Neural cell (in vitro differentiated cells): ENCODE measurements around the gene ANKRD27.

DNA sequence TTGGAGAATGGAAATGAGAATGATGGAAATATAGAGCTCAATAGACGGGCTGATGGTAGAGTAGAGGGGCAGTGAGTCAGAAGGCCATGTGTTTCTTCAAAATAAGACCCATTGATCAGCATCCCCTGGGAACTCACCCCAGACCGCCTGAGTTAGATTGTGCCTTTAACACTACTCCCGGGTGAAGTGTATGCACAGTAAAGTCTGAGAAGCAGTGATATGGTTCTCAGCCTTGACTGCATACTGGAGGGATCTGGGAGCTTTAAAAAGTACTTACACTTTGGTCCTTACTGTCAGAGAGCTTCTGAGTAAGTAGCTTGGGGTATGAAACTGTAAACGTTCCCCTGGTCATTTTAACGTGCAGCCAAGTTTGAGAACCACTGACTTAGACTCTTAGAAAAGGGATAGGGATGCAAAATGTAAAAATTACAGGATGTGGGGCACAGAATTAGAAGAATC is 609.0 kb downstream of the UQCRFS1 start:
- RAMPAGE, long total RNA: no peak

- RAMPAGE, long total RNA: no peak
These were observed 606.1 kb downstream of the UQCRFS1 start for GRCh38 chr19:28606529-28607663.

GRCh38 chr19:29201422-29201845 is 11.5 kb downstream of the UQCRFS1 start:
- RAMPAGE, long total RNA: no peak

GRCh38 chr19:29207521-29208310 is 5.2 kb downstream of the UQCRFS1 start:
- RAMPAGE, long total RNA: no peak

- RAMPAGE, long total RNA: no peak
These were observed 61.7 kb downstream of the CCNE1 start for GRCh38 chr19:29873492-29873799.

DNA sequence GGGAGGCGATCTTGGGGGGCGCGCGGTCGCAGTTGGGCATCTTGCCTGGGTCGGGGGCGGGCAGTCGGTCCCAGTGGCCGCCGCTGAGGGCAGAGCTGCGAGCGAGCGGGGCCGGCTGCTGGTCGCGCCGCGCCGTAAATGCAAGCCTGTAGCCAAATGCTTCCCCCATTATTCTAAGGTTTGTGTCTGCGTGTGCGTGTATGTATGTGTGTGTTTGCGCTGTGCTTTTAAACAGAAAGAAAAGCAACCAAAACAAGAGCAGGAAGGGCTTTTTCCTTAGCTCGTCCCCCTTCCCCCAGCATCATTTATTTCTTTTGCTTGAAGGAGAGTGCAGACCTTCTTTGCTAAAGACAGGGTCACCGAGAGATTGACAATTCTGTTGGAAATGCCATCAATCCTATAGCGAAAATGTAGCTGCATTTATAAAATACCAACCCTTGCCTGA is 143.2 kb upstream of the ZNF536 start:
- RAMPAGE, long total RNA: no peak

DNA sequence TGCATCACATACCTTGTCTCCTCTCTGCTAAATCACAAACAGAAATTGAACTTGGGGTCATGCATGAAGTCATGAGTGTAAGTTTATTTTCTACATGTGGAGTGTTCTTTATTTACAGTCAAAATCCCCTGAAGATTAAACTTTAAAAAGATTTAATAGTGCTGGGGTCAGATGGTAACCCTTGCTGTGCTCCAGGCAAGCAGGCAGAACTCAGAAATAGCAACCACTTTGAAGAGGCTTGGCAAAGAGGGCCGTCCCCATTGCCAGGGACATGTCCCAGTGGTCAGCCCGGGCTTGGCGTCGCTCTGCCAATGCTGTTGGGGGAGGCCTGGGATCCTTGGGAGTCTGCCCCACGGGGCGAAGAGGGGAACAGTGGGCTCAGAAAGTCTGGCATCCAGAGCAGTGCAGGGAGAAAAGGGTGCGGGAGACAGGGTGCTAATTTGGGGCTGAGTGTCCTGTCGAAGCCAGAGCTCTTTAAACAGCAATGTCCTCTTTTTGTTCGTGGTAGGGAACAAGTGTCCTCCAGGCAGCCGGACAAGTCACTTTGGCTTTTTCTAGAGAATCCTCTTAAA is 46.1 kb upstream of the ZNF536 start:
- RAMPAGE, long total RNA: no peak

GRCh38 chr19:30539937-30540275 is 167.7 kb downstream of the ZNF536 start:
- RAMPAGE, long total RNA: no peak

DNA sequence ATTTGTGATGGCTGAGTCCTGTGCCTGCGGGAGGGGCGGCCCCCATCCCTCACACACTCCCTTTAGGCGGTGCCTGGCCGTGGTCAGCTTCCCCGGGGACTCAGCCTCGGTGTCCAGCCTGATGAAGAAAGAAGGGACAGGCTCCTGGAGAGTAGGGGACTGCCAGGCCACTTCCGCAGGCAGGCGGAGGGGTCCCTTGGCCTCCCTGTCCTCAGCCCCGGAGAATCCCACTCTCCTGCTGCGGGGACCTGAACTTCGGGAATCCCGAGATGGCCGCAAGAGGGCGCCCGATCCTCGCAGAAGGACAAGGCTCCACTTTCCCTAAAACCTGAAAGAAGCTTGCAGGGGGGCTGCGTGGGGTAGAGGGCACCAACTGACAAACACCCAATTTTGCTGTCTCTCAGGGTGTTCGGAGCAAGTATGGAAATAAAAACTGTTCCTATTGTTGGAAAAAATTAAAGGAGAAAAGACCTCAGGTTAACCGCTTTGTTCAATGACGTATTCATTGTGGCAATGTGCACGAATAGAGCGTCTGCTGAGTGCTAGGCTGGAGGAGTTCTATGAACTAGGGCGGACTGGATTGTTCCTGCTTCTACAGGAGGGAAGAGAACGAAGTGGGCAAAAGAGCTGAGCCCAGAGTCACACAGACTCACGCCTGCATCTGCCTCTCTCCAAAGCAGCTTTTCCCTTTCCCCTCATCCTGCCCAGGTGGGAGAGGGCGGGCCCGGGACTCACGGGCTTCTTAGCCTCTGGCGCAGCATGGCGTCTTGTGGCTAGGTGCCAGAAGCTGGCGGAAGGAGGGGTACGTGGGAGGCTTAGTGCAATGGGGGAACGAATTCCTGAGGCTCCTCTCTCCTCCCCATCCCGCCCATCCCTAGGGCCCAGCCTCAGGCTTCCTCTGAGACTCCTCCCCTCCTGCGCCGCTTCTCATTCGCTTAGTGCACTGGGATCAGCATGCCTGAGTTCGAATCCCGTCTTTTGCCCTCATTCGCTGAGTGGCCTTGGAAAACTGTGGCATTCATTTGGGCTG is 297.5 kb downstream of the ZNF536 start:
- RAMPAGE, long total RNA: no peak

GRCh38 chr19:31256482-31256995 is 92.7 kb downstream of the TSHZ3 start:
- RAMPAGE, long total RNA: no peak

DNA sequence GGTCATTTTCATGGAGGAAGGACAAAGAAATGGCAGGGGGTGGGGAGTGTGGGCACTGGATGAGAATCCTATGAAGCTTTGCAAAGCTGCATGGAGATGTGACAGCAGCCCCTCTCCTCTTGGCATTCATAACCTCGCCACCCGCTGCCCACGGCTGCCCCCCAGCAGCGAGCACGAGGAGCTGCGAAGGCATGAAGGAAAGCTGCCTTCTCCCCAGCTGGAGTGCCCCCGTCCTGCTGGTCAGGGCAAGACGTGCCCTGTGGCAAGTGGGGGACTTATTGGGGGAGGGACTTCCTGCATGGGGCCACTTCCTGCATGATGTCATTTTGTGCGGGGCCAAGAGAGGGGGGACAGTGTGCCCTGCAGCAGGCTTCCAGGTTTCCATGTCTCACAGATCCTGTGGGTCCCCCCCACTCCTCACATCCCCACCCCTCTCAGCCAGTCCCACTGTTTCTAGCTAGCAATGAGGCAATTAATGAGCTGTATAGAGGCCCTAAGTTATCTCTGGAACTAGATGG is 85.9 kb downstream of the TSHZ3 start:
- RAMPAGE, long total RNA: no peak

DNA sequence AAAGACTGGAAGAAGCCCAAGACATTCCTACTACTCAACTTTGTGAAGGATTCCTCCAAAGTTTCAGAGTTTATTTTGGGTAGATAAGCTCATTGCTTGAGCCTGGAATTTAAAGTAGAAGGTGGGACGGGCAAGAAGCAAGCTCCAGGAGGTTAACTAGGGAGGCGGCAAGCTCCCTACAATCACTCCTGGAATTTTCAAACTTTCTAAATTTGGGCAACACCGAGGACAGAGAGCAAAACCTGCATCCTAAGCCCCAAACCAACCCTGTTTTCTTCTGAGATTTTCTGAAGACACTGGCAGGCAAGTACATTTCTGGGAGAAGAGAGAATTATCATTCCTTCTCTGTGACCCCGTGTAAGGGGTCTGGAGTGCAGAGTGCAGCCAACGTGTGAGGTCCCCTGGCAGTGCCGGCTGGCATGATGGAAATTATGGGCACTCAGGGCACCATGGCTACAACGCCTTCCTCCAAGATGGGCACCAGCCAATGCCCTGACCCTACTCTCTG is 1.7 kb downstream of the TSHZ3 start:
- RAMPAGE, long total RNA: no peak

GRCh38 chr19:31351573-31352496 is 2.6 kb upstream of the TSHZ3 start:
- RAMPAGE, long total RNA: no peak

GRCh38 chr19:31835158-31835511 is 485.9 kb upstream of the TSHZ3 start:
- RAMPAGE, long total RNA: no peak

DNA sequence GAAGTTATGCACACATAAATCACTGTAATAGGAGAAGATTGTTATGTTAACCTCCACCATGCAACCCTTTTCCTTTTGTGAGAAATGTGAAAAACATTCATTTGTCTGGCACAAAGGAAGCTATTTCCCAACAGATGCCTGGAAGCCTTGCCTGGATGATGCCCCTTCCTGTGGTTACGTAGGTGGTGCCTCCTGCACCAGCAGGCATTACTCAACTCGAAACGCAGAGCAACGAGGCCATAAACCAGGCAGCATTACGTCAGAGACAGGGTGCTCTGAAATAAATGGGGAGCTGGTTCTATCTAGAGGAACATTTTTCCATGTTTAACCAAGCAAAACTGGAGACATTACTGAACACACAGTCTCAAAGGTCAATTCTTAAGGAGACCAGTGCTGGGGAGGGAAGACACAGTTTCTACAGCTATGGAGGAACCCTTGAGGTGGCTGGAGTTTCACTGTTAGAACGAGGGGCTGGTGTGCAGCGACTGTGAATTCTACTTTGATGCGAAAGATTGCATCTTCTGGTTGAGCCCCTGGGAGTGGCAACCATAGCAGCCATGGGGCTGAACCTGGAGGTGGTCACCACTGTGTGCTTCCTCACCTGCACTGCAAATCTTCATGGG is 327.2 kb upstream of the ZNF507 start:
- RAMPAGE, long total RNA: no peak

GRCh38 chr19:32063623-32064181 is 281.7 kb upstream of the ZNF507 start:
- RAMPAGE, long total RNA: no peak

- RAMPAGE, long total RNA: start-site peak on the minus strand at chr19:32675128-32675180, 1,209 and 750 reads in 2 replicates
These were observed at the start of gene ANKRD27 for GRCh38 chr19:32674216-32675308. TSS of gene ANKRD27 (minus strand) at chr19:32675180.

DNA sequence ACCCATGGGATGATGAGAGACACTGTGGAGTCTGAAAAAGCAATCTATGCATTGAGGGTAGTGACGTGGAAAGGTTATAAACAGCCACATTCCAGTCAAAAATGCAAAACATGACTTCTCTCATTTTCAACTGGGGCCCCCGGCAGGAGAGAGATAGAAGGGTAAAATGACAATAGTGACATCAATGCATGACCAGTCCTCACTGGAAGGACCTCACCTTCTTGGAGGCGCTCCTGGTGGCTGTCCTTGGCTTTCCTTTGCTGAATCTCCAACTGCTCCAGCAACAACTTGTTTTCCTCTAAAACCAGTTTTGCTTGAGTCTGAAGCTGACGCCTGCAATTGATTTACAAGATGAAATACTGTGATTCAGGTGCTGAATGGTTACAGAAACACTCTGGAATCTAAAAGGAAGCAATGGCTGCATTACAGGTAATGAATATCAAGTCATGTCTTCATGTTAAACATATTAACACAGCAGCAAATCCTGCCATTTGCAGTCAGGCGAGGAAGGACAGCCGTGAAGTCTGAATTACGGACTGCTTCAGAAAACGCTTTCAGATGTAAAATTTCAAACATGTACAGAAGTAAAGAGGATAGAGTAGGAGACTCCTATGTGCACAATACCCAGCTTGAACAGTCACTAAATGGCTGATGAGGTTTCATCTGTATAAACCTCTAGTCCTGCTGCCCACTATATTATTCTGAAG is 48.6 kb upstream of the SLC7A9 start:
- RAMPAGE, long total RNA: no peak

GRCh38 chr19:33055576-33055893 is 9.2 kb downstream of the RHPN2 start:
- RAMPAGE, long total RNA: no peak

- RAMPAGE, long total RNA: no peak
These were observed 21.1 kb upstream of the SLC7A10 start for GRCh38 chr19:33246608-33247285.